Metastatic Breast Carcinoma in the Brain (tissue), 10 donors: ENCODE results near the gene BANF2.

- PRO-cap, 10 experiments: no peak in any of the 10 experiments
Observed at GRCh38 chr20:15937268-15937663, 636.0 kb downstream of the KIF16B start.

GRCh38 chr20:15985771-15986376 is 587.4 kb downstream of the KIF16B start:
- PRO-cap, 10 experiments: peak in 1 of 10 experiments; most common plus-strand start chr20:15986202 (in 1); most common minus-strand start chr20:15985999 (in 1)

DNA sequence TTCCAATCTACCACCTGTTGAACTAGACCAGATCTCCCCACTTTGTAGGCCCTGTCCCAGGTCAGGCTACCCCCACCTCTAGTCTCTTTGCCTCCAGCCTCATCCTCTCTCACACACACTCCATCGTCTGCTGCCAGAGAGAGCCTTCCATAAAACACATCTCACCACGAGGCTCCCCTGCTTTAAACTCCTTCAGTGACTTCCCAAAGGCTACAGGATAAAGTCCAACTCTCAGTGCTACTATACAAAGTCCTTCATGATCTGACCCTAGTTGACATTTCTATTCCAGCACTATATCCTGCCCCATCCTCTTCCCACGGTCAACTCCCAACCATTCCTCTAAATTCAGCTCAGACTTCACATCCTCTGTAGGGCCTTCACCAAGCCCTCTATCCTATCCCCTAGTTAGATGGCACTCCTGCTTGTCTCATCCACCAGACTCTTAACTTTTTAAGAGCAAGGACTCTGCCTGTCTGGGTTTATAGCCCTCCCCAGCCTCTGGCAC is 36.2 kb downstream of the KIF16B start:
- PRO-cap, 10 experiments: no peak in any of the 10 experiments

GRCh38 chr20:16541227-16541654 is 32.0 kb downstream of the KIF16B start:
- PRO-cap, 10 experiments: no peak in any of the 10 experiments

DNA sequence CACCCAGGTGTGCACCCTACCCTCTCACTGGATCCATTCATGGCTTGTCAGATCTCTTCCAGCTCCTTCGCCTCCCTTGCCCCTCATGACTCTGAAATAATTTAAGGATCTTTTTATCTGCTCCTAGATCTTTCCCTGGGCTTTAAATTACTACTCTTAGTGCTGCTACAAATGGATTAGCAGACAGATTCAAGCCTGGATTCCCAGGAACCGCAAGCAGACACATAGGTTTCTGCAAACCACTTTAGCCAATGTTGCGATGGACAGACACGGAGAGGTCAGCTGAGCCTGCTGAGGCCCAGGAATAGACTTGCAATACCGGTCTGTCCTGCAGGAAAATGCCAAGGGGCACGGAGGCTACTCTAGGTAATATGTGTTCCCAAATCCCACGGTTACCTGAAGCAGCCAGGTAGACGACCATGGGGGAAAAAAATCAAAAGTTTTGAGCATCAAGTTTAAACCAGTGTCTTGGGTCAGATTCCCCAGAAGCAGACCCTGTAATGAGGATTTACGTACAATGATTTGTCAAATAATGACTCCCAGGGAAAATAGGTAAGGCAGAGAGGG is 12.3 kb downstream of the OTOR start:
- PRO-cap, 10 experiments: peak in 3 of 10 experiments; most common plus-strand start position 333 of the sequence (in 1); most common minus-strand start position 256 of the sequence (in 2)

DNA sequence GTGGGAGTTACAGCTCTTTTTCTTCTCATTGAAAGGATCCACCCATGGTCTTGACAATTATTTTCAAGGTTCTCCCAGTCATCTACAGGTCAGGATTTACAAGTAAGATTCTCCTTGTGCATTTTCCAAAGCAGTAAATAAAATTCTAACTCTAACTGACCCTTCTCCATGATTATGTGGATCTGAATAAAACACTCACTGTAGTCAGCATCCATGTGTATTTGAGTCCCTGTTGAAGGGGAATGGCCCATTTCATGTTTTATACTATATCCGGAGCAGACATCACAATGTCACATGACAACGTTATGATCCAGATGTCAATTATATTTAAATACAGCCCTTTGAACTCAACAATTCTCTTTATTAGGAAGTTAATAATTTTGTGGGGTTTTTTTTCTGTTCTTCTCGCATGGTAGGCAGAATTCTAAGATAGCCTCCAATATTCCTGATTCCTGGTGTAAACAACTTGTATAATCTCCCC is 180.5 kb upstream of the PCSK2 start:
- PRO-cap, 10 experiments: no peak in any of the 10 experiments

GRCh38 chr20:17608101-17608588 is 38.3 kb downstream of the DSTN start:
- PRO-cap, 10 experiments: no peak in any of the 10 experiments

DNA sequence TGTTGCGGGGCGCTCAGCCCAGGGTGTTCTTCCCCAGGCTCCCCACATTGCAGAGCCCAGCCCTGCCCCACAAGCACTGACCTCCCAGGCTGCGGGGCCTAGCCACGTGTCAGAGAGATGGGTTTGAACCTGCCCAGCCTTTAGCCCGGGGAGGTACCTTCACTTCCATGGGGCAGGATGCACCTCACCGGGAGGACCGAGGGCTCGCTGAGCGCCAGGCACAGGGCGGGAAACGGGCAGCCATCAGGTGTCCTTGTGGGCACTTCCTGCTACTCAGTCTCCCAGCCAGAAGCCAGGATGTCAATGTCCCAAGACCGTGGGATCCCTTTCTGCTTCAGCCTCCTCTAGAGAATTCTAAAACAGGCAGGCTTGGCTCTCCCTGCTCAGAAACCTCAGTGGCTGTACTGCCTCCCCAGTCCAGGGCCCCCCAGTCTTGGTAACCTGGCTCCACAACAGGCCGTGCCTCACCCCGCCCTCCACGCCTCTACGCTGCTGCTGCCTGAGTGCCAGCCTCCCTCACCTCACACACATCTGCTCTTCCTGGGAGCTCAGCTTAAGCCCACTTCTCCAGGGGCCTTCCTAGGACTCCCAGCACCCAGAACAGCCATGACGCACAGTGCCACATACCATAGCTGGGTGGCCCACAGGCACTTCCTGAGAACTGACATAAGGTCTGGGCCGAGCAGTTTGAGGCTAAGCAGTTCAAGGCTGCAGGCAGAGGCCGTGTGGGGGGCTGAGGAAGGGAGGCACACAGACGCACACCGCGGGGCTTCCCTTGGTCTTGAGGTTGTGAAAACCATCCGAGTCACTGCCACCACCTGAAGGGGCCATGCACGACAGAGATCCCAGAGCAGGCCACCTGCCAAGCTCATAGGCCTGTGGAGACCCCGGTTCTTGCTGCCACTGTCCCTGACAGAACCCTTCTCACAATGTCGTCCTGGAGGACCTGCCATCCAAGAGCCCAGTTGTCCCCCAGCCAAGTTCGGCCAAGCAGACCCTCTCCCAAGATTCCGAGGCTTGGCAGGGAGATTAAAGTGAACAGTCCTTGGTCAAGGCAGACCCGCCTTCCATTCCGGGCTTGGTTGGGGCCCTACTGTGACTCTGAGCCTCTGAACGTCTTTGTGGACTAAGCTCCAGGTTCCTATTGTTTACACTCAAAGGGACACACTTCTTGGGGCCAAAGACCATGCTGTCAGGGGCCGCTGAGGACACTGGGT is 42.5 kb downstream of the DSTN start:
- PRO-cap, 10 experiments: peak in 3 of 10 experiments; most common plus-strand start position 350 of the sequence (in 1); most common minus-strand start position 277 of the sequence (in 2)

GRCh38 chr20:17659423-17660532 is 22.3 kb downstream of the RRBP1 start:
- PRO-cap, 10 experiments: no peak in any of the 10 experiments

DNA sequence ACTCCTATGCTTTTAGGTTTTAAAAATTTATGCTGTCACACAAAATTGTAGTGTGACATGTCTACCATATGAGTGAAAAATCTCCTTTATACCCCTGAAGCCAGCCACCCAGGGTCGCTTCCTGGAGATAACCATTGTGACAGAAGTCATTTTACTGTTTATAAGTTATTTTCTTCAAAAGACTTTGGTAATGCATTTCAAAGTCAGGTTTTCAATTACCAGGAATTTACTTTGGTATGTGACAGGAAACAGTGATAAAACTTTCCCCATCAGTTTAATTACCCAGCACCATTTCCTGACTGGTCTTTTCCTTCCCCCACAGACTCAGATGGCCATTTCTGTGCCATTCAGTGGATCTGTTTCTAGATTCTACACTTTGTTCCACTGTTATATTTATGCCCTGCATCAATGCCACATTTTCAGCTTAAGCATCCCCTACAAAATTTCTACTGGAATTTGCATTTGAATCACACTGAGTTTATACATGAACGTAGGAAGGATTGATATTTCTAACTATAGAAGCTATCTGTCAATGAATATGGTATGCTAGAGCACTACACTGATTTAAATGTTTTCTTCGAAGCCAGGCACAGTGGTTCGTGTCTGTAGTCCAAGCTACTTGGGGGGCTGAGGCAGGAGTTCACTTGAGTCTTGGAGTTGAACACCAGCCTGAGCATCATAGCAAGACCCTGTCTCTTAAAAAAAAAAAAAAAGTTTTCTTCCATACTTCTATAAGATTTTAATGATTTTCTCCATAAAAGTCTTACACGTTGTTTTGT is 16.2 kb downstream of the RRBP1 start:
- PRO-cap, 10 experiments: no peak in any of the 10 experiments

GRCh38 chr20:17674648-17675518 is 7.2 kb downstream of the RRBP1 start:
- PRO-cap, 10 experiments: no peak in any of the 10 experiments

DNA sequence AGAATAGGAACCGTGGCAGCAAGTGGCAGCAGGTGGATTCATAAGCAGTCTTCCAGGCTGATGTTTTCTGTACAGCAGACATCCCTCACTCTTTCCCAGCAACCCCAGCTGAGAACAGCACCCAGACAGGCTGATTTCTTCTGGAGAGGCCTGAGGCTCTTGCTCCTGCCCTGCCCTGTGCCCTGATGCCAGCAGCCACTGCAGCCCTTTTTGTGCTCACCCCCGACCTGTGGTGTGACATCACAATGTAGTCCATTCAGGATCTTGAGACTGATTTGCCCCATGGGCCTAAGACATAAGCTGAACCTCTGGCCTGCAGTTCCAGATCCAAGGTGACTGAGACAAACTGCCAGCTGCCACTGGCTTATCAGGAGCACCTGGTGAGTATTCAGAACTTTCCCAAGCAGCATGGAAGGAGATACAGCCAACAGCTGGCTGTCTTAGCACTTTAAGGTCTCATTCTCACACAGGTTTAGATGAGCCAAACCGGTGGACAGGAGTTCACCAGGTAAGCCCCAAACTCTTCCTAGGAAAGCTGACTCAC is at the start of gene BANF2:
TSS of gene BANF2 (plus strand) at position 291 of the 544 bp plus-strand sequence.
- PRO-cap, 10 experiments: no peak in any of the 10 experiments

GRCh38 chr20:18031775-18032300 is 25.9 kb downstream of the OVOL2 start:
- PRO-cap, 10 experiments: no peak in any of the 10 experiments

GRCh38 chr20:18267626-18268203 is 20.6 kb upstream of the ZNF133 start:
- PRO-cap, 10 experiments: no peak in any of the 10 experiments

DNA sequence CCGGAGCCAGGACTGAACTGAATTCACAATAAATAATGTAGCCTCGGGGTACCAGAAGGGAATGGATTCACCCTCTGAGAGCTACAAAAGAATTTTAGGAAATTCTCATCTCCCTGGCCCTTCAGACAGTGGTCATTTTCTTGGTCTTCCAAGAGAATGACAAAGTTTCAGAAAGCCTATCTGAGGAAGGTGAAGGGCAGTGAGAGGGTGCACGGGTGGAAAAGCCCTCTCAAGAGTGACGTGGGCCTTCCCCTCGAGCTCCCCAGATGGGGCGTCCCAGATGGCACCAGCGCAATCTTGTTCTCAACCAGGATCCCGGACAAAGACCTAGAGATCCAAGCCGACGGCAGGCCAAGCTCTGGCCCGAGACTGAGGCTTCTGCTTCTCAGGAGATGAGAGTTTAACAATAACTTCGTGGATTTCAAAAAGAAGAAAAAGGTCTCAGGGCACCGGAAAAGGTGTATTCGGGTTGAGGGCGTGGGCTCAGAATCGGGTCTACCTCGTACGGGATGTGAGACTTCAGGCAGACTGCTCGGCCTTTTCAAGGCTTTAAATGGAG is 797 bp upstream of the ZNF133 start:
- PRO-cap, 10 experiments: peak in 2 of 10 experiments; most common plus-strand start position 322 of the sequence (in 2)

- PRO-cap, 10 experiments: no peak in any of the 10 experiments
Observed at GRCh38 chr20:18493953-18494359, 3.1 kb downstream of the RBBP9 start.

DNA sequence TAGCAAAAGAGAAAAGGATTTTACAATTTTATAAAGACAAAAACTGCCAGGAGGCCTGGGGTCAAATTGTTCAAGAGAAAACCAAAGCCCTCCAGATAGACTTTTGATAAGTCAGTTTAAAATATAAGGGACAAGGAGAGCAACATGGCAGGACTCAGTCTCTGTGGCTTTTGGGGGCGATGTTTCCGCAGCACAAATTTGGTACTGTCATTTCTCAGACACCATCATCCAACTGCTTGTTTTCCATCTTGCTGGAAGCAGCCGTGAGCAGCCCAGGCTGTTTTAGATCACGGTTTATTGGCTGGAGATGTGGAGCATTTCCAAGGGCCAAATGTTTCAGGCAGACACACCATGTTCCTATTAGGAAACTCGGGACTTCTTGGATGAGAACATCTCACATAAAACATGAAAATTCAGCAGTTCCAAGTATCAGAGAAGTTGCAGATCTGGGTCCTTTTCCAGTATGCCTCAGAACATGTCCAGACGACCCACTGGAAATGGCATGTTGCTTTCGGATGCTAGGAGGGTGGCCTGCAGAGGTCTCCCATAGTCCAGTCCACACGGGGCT is 176.1 kb downstream of the SCP2D1 start:
- PRO-cap, 10 experiments: no peak in any of the 10 experiments

- PRO-cap, 10 experiments: peak in 4 of 10 experiments; most common plus-strand start chr20:19213252 (in 4)
Observed at GRCh38 chr20:19213185-19213526, 714 bp downstream of the SLC24A3 start.

DNA sequence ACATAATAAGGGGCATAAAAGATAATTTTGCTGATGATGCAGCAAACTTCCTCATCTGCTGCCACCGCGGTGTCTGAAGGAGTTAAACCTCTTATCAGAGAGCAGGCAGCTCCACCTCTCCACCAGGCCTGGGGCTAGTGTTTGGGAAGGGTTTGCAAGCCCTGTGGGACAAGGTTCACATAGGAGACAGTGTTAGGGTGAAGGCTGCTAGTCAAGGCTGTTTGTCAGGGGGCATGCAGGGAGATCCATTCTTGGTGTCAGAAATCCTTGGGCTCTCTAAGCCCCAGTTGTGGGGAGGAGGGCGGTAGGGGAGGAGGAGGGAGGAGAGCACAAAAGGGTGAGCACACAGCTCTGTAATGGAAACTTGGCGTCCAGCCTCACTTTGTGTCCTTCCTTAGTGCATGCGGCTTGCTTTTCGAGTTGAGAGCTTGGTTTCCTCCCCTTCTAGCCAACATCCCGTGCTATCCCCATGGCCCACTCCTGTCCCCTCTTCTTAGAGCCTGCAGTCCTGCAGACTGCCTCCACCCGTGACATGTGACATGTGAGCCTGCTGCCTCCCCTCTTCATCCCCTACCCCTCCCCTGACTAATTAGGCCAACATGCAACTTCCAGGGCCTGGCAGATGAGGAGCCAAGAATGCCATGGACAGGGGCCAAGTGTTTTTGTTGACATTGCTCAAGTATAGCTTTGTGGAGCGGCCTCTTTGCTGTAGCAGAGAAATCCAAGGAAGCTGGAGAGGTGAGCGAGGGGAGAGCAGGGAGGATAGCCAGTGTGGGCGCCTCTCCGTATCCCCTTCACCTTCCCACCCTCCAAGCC is 63.1 kb downstream of the SLC24A3 start:
- PRO-cap, 10 experiments: peak in 4 of 10 experiments; most common plus-strand start position 711 of the sequence (in 3); most common minus-strand start position 529 of the sequence (in 2)

GRCh38 chr20:19285446-19285862 is 73.0 kb downstream of the SLC24A3 start:
- PRO-cap, 10 experiments: no peak in any of the 10 experiments